A673 (cell line): ENCODE results near the genes SDR42E1 and CDH13.

DNA sequence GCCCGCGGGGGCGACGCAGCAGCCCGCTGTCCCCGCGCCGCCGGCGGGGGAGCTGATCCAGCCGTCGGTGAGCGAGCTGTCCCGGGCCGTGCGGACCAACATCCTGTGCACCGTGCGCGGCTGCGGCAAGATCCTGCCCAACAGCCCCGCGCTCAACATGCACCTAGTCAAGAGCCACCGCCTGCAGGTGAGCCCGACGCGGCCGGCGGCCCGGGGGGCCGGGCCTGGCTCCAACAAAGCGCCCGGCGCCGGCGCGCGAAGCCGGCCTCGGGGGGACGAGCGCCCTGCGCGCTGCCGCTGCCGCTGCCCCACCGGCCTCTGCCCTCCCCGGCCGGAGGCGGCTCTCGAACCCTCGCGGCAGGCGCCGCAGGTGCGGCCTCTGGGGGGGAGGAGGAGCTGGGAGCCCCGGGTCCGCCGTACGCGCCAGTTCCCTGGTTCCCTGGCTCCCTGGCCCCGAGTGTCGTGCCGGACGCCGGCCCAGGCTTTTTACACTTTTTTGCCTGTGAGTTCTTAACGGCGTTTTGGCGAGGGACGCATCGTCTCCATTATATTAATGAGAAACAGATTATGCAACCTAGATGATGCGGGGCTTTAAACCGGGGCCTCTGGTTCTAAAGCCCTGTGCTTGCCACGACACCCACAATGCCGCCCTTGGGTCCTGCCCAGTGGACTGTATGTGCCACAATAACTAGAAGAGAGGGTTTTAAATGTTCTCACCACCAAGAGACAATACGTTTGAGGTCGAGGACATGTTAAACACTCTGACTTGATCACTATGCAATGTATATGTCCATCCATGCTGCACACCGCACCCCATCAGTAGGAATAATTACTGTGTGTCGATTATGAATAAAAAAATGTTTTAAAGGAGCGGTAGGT, 617 bp downstream of the ATMIN start:
- PRO-cap: bidirectional peak, plus-strand start at position 615 of the sequence, minus-strand start at position 459 of the sequence

GRCh38 chr16:81053847-81054182, 18.2 kb downstream of the ATMIN start:
- PRO-cap: no peak

DNA sequence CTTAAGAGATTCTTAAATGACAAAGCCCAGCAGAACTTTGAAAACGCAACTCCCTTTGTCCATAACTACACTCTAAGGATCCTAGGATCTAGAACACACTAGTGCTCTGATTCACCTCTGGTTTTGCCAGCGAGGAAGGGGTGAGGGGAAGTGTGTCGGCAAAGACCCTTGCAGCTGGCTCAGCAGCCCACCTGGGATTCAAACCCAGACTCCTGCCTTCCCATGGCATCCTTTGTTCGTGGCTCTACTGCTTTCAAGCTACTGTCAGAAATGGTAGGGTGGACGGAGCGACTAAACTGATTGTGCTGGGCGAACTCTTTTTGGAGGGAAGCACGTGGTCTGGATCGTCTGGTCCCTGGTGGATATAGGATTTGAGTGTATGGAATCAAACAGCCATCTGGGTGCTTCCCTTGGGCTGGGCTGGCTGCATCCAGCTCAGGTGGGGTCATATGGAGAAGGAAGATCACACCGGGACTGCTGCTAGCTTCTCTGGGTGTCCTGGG, 8.4 kb downstream of the CMIP start:
- PRO-cap: no peak

GRCh38 chr16:81459950-81460423, 15.4 kb downstream of the CMIP start:
- PRO-cap: no peak

DNA sequence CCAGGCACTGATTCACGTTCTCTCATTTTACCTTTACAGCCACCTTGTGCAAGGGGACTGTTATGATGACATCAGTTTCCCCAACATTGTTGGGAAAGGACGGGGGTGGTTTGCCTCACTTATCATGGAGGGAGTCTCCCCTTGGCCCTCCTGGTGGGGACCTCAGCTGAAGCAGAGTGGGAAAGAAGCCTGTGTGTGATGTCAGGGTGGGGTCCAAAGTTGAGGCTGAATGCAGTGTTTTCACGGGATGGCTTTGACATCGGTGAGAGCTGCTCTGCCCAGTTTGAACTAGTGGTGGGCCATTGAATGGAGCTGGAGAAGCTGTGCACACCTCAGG, 36.1 kb downstream of the CMIP start:
- PRO-cap: no peak

- PRO-cap: no peak
These were observed 55.1 kb downstream of the CMIP start for GRCh38 chr16:81499313-81500447.

DNA sequence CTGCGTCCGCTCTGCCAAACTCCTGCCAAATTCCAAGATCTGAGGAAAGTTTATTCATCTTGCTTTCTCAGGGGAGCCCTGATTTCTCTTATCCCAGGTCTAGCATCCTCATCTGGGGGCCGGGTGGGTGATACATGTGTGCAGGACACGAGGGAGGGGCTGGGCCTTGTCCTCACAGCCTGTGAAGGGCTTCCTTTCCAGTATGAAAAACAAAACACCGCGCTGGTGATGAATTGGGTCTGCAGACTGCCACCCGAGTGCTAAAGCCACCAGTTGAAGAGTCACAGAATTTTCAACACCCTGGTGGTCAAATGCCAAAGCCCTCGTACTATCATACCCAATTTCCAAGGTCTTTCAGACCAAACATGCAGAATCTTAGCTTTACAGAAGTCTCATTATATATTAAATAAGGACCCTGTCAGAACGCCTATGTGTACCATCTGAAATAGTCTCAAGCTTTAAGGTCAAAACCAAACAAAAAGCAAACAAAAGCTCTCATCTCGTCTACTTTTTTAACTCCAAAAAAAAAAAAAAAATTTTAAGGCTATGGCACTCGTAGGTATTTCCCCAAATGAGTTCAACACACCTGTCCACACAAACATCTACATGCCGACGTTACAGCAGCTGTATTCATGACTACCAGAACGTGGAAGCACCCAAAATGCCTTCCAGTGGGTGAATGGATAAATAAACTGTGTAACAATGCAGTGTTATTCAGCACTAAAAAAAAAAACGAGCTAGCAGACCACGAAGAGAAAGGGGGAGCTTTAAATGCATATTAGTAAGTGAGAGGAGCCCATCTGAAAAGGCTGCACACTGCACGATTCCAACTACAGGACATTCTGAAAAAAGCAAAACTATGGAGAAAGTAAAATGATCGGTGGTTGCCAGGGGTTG, 116.3 kb upstream of the PLCG2 start:
- PRO-cap: no peak

DNA sequence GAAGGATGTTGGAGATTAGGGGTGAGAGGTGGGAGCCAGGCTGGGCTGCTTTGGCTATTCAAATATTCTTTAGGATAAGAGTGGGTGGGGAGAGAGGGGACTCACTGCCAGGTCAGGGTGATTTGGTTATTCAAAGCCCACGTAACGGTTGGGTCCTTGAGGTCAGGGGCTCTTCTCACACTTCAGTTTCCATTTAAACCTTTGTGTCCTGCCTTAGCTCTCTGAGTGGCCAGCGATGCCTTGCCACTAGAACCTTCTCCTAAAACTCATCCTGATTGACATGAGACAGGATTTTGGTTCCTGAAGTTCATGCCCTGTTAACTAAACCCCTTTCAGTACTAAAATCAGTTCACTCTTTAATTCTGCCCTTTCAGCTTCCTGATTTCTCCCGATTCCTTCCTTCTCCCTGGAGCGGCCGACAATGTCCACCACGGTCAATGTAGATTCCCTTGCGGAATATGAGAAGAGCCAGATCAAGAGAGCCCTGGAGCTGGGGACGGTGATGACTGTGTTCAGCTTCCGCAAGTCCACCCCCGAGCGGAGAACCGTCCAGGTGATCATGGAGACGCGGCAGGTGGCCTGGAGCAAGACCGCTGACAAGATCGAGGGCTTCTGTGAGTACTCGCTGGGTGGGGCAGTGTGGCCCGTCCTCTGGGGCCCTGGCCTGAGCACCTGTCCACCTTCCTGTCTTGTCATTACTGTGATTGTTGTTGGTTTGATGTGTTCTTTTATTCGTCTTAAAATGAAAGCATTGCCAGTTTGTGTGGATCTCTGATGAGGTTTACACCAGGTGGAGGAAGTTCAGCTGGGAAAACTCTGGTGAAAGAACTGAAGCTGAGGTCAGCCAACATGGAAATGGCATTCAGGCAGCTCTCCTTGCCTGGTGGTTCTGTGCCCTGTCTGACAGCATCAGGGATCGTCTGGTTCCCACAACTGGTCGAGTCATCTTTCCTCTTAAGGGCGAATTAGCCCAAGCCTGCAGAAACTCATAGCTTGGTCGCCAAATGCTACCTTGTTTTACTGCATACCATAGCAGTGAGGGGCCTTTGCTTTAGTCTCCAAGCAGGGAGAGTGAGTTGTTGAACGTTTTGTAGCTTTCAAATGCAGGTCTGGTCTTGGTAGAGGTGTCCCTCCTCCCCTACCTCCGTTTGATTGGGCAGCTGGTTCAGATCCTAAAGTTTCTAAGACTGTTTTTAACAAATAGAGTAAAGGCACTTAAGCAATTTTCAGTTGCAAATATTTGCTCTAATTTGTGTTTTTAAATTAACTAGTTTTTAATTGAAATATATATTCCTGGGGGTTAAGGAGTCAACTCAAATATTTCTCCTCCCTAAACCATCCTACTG, 7.0 kb downstream of the PLCG2 start:
- PRO-cap: no peak

DNA sequence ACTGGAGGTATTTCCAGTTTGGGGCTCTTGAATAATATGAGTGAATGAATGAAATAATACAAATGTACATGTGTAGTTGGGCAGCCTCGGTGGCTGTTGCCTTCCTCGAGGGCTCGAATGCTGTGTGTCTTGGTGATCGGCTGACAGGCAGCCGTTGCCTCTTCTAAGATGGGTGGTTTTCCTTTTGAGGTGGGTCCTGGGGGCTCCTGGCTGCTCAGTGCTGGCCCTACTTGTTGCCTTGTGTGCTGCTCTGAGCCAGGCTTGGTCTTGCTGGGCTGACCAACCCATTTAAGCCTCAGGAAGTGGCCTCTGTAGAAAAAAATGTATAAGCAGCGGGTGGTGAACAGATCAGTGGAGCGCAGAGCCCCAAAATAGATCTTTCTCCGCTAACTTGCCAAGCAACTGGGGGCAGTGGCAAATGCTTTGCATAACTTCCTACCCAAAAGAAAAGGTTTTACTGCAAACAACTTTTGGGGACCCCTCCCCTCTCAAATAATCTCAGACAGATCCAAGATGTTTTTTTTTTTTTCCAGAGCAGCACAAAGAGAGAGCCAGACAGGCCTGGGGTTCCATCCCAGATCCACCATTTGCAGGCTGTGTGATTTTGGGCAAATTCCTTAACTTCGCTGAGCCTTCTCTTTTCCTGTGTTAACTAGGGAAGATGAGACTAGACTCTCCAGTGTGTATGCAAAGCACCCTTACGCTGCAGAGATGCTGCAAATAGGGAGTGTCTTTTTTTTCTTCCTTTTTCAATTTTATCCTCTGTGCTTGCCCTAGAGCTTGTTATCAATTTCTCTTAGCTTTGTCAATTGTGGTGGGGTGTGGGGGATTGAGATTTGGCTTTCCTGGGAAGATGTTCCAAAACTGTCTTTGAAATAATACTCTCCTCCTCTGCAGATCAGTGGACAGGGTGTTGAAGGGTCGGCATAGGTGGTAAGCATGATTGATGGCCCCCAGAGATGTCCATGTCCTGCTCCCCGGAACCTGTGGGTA, 42.6 kb downstream of the PLCG2 start:
- PRO-cap: no peak

DNA sequence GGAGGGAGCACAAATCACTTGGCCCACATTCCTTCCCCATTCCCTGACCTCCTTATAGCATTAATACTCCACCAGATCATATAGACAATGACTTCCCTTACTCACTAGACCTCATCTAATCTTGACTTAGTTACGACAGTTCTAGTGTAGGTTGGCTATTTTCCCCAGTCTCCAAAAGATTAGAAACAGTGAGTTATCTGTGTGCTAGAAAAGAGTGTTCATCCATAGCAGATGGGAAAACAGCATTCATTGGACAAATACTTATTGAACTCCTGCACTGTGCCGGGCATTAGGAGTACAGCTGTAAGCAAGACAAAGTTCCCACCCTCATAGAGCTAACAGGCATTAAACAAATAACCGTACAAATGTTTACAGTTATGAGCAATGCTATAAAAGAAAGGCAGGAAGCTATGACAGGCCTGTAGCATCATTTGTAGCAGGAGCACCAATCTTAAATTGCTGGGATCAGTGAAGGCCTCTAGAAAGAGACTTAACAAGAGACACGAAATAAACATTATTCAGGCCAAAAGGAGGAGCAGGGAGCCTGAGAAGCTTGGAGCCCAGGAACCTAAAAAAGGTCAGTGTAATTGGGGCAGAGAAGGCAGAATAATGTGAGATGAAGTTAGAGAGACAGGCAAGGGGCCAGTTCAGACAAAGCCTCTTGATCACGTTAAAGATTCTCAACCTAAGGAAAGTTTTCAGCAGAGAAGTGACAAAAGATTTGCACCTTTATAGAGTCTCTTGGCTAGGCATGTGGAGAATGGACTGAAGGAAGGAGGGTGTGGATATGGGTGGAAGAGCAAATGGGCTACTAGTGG, 15.6 kb downstream of the SDR42E1 start:
- PRO-cap: no peak

GRCh38 chr16:82011135-82011937, at the start of gene SDR42E1:
Gene SDR42E1 (minus strand): TSS chr16:82011470.
- PRO-cap: no peak

DNA sequence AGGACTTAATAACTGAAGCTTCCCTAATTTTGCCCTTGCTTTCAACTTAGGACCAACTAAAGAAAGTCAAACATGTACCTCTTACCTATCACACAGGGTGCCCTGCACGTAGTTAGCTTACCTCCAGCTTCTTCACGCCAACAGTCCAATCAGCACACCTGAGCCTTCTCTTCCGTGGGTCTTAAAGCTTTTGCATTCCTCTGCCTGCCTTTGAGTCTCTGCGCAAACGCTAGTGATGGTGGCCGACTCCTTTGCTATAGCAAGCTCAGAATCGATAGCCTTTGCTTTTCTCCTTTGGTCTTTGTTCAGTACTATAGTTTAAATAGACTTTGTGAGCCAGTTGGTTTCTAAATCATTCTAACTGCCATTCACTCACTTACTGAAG, 31.3 kb downstream of the MPHOSPH6 start:
- PRO-cap: no peak

- PRO-cap: unidirectional peak, plus-strand start at chr16:82627039
These were observed at the start of gene CDH13 for GRCh38 chr16:82626645-82627193. Gene CDH13 (plus strand): TSS chr16:82626969.

DNA sequence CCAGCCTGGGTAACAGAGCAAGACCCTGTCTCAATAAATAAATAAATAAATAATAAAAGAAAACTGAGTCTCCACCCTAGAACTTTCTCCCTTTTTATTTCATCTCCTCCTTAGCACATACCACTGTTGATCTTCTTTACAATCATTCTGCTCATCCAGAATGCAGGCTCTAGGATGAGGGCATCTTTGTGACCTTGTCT, 226.1 kb upstream of the HSBP1 start:
- PRO-cap: no peak

- PRO-cap: no peak
These were observed 94.2 kb upstream of the HSBP1 start for GRCh38 chr16:83713672-83713977.

DNA sequence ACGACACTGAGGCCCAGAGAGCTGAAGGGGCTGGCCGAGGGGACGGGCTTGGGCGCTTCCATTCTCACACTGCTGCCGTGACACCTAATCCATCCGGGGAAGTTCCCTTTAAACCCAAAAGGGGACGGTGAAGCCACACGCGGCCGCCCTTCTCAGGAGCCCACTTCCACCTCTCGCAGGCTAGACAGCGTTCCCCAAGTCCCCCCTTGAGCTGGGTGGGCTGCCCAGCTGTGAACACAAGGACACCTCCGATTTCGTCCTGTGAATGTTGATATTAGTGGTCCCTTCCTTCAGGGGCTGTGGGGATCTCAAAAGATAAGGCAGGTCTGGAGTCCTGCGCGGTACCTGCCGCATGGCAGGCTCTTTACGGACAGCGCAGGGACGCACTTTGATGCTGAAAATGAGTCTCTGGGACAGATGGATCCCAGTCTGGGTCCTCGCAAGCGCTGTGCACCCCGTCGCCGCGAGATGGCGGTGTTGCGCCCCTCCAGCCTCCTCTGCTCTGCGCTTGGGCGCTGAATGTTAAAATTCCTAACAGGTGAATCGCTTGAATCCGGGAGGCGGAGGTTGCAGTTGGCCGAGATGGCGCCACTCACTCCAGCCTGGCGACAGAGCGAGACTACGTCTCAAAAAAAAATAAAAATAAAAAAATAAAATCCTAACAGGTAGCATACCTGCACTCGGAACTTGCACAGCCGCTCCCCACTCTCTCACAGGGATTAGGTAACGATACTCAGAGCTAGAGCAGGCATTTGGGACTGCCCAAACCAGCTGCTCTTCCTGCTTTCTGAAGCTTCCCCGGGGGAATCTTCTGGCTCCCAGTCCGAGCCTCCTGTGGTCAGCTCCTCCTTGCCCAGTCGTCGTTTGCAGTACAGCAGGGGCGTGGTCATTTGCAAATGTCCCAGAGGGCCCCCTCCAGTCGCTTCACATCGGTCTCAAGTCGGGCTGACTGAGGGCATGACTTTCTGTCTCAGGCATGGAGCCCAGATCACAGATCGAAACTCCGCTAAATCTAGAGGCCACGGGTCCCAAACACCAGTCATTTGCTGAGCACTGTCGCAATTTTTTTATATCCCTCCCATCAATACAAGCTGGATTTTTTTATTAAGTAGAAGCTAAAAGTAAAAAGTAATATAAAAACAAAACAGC, 26.3 kb upstream of the OSGIN1 start:
- PRO-cap: no peak

GRCh38 chr16:83933466-83934167, 19.4 kb upstream of the OSGIN1 start:
- PRO-cap: no peak

- PRO-cap: no peak
These were observed 2.4 kb upstream of the NECAB2 start for GRCh38 chr16:83965405-83966243.

DNA sequence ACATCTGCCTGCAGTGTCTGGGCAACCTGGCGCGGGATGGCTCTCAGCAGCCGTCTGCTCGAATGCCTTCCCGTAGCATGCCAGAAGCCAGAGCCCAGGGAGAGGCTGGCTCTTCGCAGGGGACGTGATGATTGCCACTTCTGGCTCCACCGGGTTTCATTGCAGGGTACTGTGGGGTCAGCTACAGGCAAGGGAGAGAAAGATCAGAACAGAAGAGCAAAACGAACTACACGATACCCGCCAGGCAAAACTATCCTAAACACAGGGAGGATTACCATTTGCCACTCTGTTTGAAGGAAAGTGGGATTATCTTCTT, 21.2 kb downstream of the MBTPS1 start:
- PRO-cap: no peak

- PRO-cap: no peak
These were observed 785 bp downstream of the HSDL1 start for GRCh38 chr16:84143795-84144989.